Rectum (tissue), 1 donor: ENCODE measurements around a stretch of chr4.

DNA sequence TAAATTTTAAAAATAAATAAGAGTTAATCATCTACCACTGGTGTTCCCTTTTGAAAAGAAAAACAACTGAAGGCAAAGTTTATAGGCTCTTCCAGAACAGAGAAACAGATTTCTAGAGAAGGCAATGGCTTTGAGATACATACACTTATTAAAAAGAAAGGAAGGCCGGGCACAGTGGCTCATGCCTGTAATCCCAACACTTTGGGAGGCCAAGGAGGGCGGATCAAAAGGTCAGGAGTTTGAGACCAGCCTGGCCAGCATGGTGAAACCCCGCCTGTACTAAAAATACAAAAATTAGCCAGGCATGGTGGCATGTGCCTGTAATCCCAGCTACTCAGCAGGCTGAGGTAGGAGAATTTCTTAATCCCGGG lies 23.6 kb downstream of the TRIM75 start:
- PRO-cap, result no peak

DNA sequence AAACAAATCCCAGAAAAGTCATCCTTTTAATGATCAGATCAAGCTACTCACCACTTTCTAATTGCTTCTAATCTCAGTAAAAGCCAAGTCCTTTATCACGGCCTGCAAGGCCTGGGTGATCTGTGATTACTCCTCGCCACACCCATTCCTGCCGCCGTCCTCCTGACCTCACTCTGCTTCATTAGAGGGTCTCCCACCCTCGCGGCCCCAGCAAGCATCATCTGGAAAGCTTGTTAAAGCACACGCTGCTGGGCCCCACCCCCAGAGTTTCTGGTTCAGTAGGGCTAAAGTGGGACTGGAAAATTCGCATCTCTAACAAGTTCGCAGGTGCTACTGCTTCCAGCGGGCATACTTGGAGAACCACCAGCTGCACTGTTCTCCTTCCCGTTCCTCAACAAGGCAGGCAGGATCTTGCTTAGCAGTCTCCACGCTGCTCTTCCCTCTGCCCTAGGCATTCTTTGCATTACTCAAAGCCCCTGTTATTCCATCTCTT lies 949 bp upstream of the KLHL2 start:
- PRO-cap, result no peak

DNA sequence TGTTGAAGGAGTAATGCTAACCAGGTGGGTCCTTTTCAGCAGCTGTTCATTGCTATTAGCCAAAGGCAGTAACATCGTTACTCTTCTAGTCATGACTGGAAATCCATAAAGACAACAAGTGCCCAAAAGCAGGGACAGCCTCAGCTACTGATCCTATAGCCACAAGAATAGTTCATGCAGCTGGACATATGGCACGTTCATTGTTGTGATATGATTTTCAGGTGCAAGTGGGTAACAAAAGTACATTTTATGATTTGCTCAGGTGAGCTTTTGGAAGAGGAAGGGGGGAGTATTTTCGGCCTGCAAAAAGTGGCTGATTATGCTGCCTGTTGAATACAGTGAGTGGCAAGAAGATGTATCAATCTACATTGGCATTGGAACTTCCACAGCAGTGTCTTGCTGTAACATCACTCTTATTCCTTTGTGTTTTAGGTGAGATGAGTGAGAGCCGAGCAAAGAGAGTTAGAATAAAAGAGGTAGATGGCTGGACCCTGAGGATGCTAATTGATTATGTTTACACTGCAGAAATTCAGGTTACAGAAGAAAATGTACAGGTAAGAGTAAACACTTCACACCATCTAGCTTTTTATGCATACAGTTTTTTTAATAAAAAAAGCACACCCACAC lies 31.1 kb downstream of the KLHL2 start:
- PRO-cap, result no peak

GRCh38 chr4:165364559-165364897 lies 14.3 kb upstream of the CPE start:
- PRO-cap, result no peak

DNA sequence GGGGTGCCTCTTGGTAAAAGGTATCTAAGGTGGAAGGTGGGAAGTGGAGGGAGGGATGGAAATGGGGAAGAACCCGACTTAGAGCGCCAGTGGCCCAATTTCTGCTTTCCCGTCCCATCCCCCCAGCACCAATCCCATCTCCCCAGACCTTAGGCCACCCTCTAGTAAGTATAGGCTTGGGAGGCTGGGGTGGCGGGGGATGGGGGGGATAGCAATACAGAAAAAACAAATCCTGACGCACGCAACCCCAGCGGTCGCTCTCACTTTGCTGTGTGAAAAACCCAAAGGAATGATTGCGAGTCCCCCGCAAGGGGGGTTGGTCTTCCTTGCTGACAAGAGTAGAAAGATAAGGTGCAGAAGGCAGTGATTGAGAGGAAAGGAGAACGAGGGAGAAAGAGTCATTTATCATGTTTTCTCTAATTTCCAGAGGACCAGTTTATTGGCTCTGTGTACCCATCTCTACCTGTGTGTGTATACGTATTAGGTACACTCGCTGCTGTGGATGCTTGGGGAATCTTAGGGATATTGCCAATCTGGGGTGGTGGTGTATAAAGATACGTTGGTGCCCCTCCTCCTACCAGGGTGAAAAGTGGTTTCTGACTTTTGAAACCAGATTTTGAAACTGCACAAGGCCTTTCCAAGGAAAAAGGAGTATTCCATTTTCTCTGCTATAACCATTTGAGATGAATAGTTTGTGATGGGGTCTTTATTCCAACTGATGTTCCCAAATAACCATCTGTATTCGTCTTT lies 995 bp downstream of the CPE start:
- PRO-cap, result no peak

GRCh38 chr4:168319541-168319961 lies 999 bp upstream of the DDX60 start:
- PRO-cap, result unidirectional peak, plus-strand start at chr4:168319806

DNA sequence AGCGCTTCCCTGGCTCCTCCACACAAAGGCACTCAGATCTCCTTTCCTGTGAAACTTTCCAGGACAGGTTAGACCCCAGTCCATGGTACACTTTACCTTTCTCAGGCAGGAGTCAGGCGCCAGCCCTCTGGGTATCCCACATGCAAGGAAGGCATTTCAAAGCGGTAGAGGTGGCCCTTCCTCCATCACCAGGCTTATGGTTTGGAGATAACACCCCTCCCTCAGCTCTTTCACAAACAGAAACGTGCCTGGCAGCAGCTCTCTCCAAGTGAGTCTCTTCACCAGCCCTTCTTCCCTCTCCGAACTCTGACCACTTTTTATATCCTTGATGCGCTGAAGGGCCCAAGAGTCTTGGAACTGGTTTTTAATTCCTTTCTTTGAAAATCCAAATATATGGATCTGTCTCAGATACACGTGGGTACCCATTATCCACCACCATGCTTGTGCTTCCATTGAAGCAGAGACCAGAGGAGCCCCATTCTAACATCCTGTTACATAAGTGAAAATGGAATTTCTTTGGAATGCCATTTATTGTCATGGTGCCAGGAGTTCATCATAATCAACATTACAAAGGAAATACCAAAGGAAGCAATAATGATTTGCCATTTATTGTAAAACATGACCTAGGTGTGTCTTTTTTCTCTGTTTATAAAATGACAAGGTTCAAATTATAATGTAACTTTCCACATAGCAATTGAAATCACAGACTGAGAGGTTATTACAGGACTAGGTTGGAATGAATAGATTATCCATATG lies 61.6 kb downstream of the PALLD start:
- PRO-cap, result no peak

DNA sequence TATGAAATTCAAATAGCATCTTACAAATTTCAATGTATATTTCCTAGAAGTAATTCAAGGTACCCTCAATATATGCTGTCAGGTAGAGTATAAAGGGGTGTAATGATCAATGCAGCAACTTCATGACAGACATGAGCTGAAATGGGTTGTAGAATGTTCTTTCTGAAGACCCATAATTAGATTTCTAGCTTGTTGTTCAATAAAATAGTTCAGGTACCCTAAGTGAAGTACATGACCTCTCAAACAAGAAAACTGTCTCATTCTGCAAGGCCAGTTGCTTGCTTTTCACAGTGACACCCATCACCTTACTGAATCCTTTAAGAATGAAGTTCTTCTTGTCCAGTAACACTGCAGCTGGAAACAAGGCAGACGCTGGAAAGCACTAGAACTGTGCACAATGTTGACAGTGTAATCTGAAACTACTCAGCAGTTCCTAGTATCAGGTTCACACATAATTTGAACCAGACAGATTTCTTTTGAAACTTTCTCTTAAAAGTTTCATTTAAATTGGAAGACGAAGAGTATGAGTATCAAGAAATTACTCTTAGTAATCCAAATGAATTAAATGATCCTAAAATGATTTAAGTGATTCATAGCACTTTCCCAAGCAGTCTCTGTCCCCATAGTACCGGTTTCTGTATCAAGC lies 63.3 kb downstream of the PALLD start:
- PRO-cap, result no peak

DNA sequence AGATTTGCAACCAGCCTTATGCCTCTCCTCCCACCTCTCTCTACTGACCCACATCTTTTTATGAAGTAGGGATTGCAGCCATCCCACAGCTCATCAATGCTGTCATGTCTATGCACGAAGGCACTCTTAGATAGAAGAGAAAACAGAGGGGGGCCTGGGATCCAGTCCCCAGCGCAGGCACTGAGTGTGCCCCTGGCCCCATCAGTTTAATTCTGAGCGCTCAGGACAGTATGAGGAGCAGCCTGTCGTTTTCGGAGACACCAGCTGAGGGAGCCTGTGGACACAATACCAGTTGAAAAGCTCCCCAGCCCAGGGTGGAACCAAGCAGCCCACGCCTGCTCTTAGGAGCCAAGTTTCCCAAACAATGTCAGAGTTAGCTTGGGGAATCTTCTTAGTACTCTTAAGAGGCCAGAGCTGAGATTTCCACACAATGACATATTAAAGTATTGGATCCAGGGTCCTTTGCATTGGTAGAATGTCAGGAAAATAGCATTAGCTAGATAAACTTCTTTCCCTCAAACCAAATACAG lies 88.7 kb downstream of the PALLD start:
- PRO-cap, result no peak

GRCh38 chr4:168636414-168637385 lies 139.8 kb downstream of the PALLD start:
- PRO-cap, result unidirectional peak, plus-strand start at chr4:168636810

GRCh38 chr4:168796211-168796678 lies 213.8 kb downstream of the CBR4 start:
- PRO-cap, result no peak

- PRO-cap, result bidirectional peak, plus-strand start at chr4:168833255, minus-strand start at chr4:168832986; bidirectional peak, plus-strand start at chr4:168833482, minus-strand start at chr4:168833413
Observed at GRCh38 chr4:168832658-168833827, 177.0 kb downstream of the CBR4 start.

DNA sequence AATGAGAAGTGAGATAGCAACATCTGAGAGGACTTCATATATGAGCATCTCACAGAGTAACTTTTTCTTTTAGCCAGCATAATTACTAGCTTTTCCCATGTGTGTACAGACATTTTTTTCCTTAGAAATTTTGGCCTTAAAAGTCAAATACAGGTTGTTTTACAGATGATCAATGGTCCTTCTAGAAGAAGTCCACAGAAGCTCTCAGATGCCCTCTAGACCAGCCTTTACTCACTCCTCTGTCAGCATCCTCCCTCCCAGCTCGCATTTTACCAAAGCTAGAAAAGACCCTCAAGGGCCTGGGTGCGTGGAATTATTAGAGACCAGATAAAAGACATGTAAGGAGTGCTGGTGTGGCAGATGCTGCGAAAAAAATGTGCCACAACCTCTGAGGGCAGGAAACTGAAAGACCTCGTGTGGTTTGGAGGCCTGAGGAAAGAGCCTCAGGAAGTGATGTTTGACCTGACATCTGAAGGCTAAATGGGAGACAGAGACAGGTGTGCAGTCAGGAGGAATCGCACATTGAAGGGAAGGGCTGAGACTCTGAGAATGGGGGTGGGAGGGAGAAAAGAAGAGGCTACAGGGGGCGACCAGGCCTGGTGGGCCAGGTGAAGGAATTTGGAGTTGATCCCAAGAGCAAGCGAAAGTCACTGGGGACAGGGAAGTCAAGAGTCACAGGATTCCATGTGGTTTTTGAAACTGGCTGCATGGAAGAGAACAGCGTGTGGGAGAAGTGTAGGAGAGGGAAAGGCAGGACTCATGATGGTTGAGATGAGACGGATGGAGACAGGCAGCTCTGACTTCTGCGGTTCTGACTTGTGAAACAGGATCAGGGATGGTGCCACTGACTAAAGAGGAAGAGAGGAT lies 156.7 kb downstream of the CBR4 start:
- PRO-cap, result no peak

- PRO-cap, result no peak
Observed at GRCh38 chr4:168924657-168925241, 85.3 kb downstream of the CBR4 start.

GRCh38 chr4:169080982-169081498 lies 71.0 kb upstream of the CBR4 start:
- PRO-cap, result no peak

DNA sequence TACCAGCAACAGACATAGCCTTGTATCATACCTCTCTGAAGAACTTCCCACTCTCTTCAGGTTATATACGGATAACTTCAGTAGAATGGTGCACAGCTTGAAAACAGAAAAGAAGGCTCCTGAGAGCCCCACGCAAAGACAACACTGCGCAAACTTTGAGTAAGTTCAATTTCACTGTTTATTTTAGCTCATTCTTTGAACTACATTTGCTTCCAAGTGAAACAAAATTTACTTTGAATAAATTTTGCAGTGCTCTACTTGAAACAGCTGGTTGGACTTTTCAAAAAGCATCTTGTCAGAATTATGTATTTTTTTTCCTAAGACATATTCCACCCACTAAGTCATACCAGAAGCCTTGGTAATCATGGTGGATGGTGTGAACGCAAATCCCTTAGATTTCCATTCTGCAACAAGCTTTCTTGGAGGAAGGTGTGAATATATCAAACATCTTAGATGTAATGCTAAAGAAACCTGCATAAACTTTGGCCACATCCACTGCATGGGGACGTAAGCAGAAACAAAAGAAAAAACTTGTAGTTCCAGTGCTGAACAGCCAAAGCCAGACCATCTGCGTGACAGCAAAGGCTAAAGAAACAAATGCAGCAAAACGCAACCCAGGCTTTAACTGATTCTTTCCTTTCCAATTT lies 91.1 kb downstream of the SH3RF1 start:
- PRO-cap, result no peak

GRCh38 chr4:169249577-169250113 lies 21.1 kb downstream of the SH3RF1 start:
- PRO-cap, result bidirectional peak, plus-strand start at chr4:169249909, minus-strand start at chr4:169249701

GRCh38 chr4:169271460-169271853 lies 701 bp upstream of the SH3RF1 start:
- PRO-cap, result no peak

DNA sequence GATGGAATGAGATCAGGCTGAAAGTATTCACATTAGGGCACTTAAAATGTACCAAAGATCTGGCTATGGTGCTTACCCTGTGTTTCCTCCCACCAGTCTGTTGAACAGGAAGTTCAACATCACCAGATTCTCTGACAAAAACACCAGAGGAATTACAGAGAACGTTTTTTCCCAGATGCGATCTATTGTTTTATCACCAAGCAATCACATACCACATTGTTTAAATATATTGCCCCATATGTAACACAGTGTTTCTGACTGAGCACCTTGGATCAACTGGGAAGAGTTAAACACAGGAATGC lies 2.0 kb upstream of the CLCN3 start:
- PRO-cap, result no peak

GRCh38 chr4:169993482-169994146 lies 32.6 kb downstream of the MFAP3L start:
- PRO-cap, result unidirectional peak, plus-strand start at chr4:169993896